AG10803 (cell line): ENCODE data around the genes H2AC15, H2AC16 and H2BC17.

DNA sequence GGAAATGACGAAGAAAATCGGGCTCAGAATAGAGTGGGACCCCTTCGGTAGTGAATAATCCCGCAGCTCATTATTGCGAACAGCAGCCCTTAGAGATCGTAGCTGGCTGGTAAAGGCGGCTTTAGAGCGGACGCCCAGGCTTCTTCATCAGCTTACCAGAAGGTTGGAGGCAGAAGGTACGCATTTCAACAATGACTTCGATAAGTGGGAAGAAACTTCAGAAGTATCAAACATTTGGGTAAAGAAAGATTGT, 119.1 kb upstream of the ZNF184 start:
- RRBS = no CpG with 5 or more reads among the region's 11 CpGs

DNA sequence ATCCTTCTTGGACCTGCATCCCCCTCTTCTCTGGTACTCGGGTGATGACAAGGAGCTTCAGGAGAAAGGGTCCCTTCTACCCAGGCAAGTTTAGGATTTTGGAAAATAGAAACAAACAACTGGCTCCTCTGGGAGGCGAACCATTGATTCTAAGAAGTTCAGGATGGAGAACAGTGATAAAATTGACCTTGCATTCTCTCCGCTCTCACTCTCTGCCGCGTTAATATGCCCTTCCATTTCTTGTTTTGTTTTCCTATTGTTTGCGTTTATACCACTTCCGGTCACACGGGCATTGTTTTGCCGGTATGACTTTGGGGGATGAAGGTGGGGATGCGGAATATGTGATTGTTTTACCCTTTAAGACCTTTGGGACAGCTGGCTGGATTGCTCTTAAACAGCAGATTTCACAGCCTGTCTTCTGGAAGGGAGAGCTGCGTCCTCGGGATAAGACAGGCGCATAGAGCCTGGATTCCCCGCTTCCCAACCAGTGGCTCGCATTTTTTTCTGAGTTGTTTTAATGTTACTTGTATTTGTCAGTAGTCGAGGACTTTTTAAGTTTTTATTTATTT, 144.2 kb upstream of the ZNF184 start:
- RRBS = no CpG with 5 or more reads among the region's 16 CpGs

GRCh38 chr6:27617636-27618222, 144.8 kb upstream of the ZNF184 start:
- RRBS = no CpG with 5 or more reads among the region's 15 CpGs

- RRBS = no CpG with 5 or more reads among the region's 53 CpGs
Observed at GRCh38 chr6:27630544-27631734, 158.0 kb upstream of the ZNF184 start.

GRCh38 chr6:27680293-27680709, 127.4 kb downstream of the H2BC13 start:
- RRBS = no CpG with 5 or more reads among the region's 25 CpGs

DNA sequence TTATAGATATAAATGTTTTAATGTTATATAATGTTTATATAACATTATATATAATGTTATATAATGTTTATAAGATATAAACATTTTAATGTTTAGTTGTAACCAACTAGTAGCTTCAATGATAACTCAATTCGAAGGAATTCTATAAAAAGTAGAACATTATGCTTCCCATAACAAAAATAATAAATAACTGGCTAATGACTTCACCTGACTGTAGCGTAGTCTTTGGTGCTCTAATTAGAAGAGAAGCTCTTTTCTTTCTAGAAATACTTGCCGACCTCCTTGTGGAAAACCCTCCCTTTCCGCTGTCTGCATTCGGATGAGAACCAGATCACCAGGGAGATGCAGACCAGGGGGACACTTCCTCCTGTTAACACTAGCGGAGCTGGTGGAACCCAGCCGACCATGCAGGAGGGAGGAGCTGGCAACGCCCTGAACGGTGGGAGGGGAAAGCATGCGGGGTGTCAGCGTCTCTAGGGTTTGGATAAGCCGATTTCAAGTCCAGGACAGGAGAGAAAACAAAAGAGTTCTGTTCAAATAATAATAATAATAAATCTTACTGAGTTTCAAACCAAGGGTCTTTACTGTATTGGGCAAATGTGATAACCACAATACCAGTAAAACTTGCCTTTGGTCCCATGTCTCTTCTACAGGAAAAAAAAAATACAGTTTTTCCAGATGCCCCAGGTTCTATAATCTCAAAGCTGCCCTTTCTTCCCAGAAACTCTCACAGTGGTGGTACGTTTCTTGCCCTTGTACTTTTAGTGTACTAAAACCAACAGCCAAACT, 53.7 kb downstream of the H2BC13 start:
- RRBS = no CpG with 5 or more reads among the region's 13 CpGs

DNA sequence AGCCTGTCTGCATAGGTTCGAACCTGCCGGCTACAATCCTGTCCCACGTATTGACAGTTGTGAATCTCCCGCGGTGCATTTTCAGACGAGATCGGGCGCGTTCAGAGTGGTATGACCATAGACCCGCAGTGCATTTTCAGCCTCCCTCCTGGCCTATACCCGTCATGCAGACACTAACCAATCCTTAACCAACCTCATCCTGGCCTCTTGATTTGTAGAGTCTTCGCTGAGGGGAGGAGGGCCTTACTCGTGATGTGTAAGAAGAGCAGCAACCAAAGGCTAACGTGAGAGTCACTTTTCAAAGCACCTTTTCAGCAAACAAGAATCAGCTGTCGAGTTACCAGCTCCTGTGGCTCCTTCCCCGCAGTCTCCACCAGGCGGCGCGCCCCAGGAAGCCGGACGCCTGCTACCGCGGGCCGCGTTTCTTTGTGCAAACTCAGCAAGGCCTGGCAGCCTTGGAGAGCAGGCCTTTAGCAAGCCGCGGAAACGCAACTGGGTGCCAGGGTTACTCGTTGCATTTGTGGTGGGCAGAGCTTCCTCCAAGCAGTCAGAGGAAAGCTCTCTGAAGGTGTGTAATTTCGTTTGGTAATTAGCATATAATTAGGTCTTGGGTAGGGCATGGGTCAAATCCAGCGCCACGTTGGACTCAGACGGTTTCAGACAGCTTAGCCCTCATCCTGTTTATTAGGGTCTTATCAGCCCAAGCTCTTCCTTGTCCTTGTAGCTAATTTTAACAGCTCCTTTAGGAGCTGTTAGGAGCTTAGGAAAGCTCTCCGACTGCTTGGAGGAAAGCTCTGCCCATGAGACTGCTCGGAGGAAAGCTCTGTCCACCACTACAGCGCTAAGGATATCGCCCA, 35.3 kb downstream of the H2BC13 start:
- RRBS = 4% methylated on average over 2 of the region's 37 CpGs

DNA sequence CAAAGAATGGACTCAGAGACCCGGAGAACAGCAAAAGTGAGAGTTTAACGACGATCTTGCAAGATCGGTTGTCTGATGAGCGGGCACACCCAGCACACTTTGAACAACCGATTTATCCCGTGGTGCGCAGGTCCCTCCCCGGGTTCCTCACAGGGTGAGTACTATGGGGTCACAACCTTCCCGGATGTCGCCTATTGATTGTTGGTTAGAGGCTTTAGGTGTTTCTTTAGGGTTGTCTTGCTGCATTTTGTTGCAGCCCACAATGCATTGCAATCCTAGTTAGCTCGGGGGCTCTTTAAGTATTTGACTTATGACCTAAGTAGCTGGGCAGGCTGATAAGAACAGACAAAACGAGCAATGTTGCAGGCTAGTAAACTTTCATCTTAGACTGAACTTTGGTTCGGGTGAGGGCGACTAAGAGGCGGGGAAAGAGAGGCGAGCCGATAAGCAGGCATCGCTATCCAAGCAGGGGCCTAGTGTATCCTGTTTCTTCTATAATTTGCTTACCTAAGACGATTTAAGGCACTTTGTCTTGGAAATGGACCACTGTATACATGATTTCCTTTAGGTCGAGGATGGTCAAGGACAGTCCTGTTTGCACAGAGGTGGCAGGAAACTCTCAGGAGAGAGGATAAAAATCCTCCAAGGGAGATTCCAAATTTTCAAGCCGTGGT, 14.8 kb downstream of the H2BC13 start:
- RRBS = no CpG with 5 or more reads among the region's 22 CpGs

DNA sequence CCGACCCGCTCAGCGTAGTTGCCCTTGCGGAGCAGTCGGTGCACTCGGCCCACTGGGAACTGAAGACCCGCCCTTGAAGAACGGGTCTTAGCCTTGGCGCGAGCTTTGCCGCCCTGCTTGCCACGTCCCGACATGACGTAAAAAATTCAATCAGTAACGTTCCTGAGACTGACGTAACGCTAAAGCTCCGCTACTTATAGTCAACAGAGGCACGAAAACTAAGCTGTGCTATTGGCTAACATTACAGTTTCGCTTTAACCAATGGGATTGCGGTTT, at the start of gene H2AC15:
Gene H2AC15, minus strand, starts transcription at position 170 of the 276 bp plus-strand sequence.
- RRBS = no CpG with 5 or more reads among the region's 21 CpGs

- RRBS = no CpG with 5 or more reads among the region's 45 CpGs
Observed at GRCh38 chr6:27865167-27865895, at the start of gene H2AC16. H2AC16 (plus strand) TSS chr6:27865317.

- RRBS = no CpG with 5 or more reads among the region's 46 CpGs
Observed at GRCh38 chr6:27893315-27894274, at the start of gene H2BC17. H2BC17 (plus strand) TSS chr6:27893425.

- RRBS = 2% methylated on average over 26 of the region's 54 CpGs
Observed at GRCh38 chr6:28218414-28219437, 6.3 kb upstream of the ZSCAN9 start.

DNA sequence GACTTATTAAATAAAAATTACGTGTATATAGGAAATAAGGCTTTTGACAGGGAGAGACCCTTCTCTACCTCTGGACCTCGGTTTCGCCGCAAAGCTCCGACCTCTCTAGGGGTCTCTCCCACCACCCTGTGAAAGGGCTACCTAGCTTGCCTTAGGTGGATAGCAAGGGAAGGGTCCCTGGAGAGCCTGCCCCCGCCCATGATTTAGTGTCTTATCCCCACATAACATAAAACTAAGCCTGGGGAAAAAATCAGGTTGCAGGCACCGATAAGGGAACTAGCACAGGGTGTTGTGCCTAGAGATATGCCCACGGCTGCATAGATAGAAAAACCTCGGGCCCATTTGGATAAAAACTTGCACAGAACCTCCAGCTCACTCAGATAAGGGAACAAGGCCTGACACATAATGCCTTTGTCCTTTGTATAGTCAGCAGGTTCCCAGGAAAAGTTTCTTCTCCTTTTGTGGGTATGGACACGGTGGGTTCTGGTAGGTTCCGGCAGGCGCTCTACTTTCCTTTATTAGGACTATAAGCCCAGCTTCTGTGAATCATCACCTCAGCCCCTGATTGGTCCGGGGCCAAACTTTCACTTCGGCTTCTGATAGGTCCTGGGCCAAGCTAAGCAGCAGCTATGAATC, 839 bp downstream of the ZSCAN31 start:
- RRBS = 5% methylated on average over 4 of the region's 14 CpGs

DNA sequence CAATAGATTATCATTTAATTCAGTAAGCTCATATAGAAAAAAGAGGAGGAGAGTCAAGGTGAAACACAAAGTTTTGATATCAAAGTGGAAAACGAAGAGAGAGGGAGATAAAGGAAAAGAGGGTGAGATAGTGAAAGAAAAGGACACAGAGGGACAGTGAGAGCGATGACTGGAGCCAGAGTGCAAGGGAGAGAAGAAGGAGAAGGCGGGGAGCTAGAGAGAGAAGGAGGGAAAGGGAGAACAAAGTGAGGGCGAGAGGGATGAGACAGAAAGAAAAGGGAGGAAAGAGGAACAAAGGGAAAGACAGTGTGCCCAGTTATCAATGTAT, 27.7 kb downstream of the GPX5 start:
- RRBS = no CpG with 5 or more reads among the region's 4 CpGs

GRCh38 chr6:28615839-28616944, 29.1 kb upstream of the SCAND3 start:
- RRBS = 33% methylated on average over 30 of the region's 55 CpGs

DNA sequence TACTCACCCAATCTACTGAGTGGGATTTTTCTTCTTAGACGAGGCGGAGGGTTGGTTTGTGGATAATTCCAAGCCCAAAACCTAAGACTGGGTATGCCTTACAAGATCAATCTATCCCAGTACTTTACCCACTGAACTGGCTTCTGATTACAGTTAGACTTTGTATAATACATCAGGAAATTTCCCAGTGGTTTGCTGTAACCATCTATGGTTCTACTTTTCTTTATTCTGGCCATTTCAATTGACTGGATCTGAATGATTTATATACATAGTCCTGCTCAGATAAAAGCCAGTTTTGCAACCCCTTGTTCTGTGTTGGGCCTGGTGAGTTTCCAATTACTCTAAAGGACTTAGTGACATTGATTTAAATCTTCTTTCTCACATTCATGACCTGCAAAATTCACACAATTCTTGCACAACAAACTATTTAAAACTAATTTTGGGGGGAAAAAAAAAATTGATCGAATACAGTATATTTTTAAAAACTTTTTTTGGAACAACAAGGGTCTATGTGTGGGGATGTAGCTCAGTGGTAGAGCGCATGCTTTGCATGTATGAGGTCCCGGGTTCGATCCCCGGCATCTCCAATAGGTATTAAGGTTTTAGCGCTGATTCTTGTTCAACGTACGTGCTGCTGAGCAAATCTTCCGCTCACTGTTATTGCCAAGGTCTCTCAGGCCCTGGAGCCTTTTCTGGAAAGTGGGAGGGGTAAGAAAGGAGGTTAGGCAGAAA, 56.0 kb upstream of the SCAND3 start:
- RRBS = no CpG with 5 or more reads among the region's 11 CpGs

DNA sequence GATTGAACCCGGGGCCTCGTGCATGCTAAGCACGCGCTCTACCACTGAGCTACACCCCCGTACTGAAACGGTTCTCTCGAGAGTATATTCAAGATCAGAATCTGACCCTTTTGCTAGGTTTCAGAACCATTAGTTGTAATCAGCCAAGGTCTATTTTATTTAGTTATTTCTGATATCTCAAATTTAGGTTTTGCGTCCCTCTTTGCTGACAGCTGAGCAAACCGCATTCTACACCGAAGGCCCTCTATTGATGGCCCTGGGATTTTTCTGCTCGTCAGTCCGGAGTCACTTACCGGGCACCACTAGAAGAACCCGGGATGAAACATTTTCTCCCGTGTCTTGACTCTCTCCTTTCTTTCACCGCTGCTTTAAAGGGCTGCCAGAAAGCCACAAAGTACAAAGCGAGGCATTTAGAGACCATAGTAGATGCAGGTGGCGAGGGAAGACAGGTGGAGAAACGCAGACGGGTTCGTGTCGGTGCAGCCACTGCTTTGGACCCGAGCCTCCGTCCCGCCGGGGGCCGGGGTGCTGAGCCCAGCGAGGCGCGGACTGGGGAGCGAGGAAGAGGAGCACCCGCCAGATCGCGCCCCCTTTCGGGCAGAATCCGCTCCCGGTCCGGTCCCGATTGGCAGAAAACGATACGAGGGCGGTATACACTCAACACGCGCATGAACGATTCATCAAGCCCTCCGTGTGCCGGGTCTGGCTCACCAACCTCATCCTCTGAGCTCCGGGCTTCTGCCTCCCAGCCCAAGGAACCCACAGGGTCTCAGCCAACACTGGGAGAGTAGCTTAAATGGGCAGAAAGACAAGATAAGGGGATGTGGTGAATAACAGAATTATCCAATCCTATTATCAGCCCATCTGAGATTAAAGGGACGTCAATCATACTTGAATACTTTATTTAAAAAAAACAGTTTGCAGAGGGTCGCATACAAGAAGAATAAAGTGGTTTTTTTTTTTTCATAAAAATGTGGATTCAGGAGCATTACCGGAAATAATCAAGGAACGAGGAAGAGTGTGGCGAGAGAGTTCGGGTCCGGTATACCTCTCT, 85.0 kb downstream of the TRIM27 start:
- RRBS = under 1% methylated on average over 19 of the region's 55 CpGs

DNA sequence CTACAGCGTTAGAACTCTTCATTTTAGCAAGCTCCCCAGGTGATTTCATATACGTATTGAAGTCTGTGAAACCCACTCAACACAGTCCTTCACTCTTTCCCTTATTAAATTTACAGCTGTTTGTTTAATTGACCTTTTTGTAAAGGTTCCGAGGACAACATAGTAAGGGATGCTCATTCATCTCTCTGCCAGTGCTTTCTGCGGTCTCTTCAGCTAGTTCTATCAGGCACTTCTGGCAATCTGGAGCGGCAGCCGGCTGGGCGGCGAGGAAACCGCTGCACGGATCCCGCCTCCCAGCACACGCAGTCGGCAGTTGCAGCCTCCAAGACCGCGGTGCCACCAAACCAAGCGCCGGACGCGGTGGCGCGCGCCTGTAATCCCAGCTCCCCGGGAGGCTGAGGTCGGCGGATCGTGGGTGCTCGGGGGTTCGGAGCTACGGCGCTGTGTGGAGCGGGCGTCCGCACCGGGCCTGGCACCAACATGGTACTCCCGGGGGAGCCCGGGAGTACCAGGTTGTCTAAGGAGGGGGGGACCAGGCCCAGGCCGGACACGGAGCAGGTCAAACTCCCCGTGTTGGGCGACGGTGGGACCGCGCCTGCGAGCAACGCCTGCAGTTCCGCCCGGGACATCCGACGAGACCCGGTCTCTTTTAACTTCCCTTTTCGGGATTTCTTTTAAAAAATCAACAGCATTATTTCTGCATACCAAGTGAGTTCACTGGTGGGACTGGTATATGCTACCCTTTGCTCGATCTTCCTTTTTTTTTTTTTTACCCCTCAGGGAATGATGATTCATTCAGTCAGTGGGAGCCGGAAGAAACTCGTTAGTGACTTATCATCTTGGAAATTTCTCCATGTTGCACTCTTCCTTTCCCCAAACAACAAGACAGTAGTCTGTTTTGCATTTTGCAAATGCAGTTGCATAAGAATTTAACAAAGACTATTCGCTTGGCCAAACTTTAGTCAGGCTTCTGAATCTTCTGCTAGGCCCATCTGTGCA, 27.7 kb downstream of the ZNF311 start:
- RRBS = 38% methylated on average over 31 of the region's 55 CpGs

DNA sequence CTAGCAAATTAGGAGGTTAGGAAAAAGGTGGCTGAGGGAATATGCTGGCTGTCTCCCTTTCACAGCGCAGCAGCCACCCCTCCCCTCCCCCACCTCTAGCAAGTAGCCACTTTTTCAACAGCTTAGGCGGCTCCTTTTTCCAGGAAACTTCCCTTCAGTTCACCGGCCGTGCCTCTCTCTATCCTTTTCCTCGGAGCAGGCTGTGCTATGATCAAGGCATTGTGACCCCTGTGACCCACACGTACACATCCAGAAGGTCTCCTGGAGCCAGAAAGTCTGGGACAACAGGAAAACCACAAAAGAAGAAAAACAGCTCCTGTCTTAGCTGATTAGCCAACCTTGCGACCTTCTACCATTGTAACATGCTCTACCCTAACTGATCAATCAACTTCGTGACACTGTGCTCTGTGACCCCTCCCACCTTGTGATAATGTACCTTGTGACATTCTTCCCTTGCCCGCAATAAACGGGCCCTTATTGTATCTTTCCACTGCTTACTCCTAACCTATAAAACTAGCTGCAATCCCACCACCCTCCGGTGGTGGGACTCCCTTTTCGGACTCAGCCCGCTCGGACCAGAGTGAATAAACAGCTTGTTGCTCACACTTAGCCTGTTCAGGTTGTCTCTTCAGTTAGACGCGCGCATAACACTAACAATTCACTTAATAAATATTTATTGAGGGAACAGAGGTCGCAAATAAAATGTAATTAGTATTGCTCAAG, 24.2 kb downstream of the ZNF311 start:
- RRBS = no CpG with 5 or more reads among the region's 18 CpGs

GRCh38 chr6:28981441-28981804, 23.7 kb downstream of the ZNF311 start:
- RRBS = no CpG with 5 or more reads among the region's 13 CpGs